H1 (cell line): Measurements from ENCODE around the gene ZNF593OS.

DNA sequence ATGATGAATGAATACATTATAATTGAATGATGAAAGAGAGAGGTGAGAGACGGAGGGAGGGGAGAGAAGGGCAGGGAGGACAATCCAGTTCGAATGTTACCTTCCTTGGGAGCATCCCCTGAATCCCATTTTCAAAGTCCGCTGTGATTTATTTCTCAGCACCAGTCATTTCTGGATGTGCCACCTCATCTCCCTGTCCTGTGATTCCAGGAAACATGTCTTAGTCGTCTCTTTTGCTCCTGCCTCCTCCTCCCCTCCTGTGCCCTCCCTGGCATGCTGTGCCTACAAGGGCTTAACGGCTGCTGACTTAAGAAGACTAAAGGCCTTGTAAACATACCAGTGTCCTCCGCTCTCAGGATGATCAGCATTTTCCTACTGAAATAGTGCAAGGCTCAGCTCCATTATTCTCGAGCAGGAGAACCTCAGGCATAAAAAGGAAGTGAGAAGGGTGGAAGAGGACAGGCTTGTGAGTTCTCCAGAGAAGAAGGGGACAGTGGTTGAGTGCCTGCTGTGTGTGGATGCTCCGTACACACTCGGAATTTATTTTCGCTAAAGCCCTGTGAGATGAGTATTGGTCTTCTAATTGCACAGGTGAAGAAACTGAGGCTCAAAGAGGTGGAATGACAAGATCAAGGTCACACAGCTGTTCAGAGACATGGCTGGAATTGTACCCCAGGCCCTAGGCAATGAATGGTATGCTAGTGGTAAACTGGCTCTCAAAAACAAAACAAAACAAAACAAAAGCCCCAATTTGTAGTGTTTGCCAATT, 61.7 kb upstream of the RUNX3 start:
- RRBS: no CpG with 5 or more reads among the region's 10 CpGs
CAGE:
- cytosol, long polyA plus RNA: no peak
- long polyA plus RNA: no peak
- nucleus, long polyA plus RNA: no peak

GRCh38 chr1:24992672-24993147, 62.6 kb upstream of the RUNX3 start:
- RRBS: no CpG with 5 or more reads among the region's 11 CpGs
CAGE:
- cytosol, long polyA plus RNA: no peak
- long polyA plus RNA: no peak
- nucleus, long polyA plus RNA: no peak

- RRBS: no CpG with 5 or more reads among the region's 9 CpGs
CAGE:
- cytosol, long polyA plus RNA: no peak
- long polyA plus RNA: no peak
- nucleus, long polyA plus RNA: no peak
These were observed 13.2 kb downstream of the SYF2 start for GRCh38 chr1:25218732-25219820.

GRCh38 chr1:25232773-25233774, 772 bp upstream of the SYF2 start:
- RRBS: no CpG with 5 or more reads among the region's 17 CpGs
CAGE:
- cytosol, long polyA plus RNA: no peak
- long polyA plus RNA: no peak
- nucleus, long polyA plus RNA: no peak

GRCh38 chr1:25242081-25242589, 5.1 kb downstream of the RSRP1 start:
CAGE:
- cytosol, long polyA plus RNA: no peak
- long polyA plus RNA: no peak
- nucleus, long polyA plus RNA: no peak

- RRBS: no CpG with 5 or more reads among the region's 6 CpGs
CAGE:
- cytosol, long polyA plus RNA: no peak
- long polyA plus RNA: no peak
- nucleus, long polyA plus RNA: no peak
These were observed 3.4 kb downstream of the RSRP1 start for GRCh38 chr1:25243734-25244361.

- RRBS: no CpG with 5 or more reads among the region's 1 CpG
CAGE:
- cytosol, long polyA plus RNA: no peak
- long polyA plus RNA: no peak
- nucleus, long polyA plus RNA: no peak
These were observed 3.8 kb downstream of the MACO1 start for GRCh38 chr1:25434501-25434983.

- RRBS: no CpG with 5 or more reads among the region's 8 CpGs
CAGE:
- cytosol, long polyA plus RNA: no peak
- long polyA plus RNA: no peak
- nucleus, long polyA plus RNA: no peak
These were observed 13.5 kb downstream of the LDLRAP1 start for GRCh38 chr1:25556769-25557399.

DNA sequence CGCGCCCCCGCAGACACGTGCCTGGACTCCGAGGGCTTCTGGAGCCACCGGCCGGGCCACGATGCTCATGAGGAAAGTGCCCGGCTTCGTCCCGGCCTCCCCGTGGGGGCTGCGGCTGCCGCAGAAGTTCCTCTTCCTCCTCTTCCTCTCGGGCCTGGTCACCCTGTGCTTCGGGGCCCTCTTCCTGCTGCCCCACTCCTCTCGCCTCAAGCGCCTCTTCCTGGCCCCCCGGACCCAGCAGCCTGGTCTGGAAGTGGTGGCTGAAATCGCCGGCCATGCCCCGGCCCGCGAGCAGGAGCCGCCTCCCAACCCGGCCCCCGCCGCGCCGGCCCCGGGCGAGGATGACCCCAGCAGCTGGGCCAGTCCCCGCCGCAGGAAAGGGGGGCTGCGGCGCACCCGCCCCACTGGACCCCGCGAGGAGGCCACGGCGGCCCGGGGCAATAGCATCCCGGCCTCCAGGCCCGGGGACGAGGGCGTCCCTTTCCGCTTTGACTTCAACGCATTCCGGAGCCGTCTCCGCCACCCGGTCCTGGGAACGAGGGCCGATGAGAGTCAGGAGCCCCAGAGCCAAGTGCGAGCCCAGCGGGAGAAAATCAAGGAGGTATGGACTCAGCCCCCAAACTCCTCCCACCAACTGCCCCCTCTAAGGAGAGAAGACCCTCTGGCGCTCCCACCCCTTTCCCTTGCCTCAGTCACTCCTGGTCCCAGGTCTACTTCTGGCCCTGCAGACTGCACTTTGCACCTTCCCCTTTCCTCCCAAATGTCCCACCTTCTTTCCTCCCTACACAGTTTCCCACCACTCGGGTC, 1.3 kb downstream of the MAN1C1 start:
- RRBS: 1% methylated on average over 15 of the region's 58 CpGs
CAGE:
- cytosol, long polyA plus RNA: no peak
- long polyA plus RNA: no peak
- nucleus, long polyA plus RNA: no peak

DNA sequence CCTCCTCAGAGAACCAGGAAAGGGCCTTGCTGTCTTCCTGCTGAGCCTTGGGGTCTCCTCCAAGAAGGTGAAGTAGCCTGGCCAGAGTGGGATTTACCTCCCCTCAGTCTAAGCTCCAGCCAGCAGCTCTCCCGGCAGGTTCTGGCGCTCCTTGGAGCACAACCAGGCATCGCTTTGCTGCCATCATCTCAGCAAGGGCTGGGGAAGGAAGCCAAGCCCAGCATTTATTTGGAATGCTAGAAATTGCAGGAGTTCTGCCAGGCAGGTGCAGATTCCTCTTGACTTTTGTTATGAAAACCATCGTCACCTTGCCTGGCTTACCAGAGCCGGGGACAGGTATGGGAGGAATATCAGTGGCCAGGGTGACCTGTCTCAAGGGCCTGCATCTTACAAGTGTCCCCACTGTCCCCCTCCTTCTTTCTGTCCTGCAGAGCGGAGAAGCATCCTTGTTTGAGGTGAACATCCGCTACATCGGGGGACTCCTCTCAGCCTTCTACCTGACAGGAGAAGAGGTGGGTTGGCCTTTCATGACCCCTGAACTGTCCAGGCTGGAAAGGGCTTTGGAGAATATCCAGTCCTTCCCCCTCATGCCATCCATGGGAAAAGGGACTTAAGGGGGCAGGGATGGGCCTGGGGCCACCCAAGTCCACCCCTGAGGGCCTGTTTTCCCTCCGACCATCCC, 51.0 kb upstream of the SELENON start:
- RRBS: no CpG with 5 or more reads among the region's 9 CpGs
CAGE:
- cytosol, long polyA plus RNA: no peak
- long polyA plus RNA: no peak
- nucleus, long polyA plus RNA: no peak

GRCh38 chr1:25809552-25809925, 9.5 kb downstream of the SELENON start:
- RRBS: over 99% methylated on average over 6 of the region's 11 CpGs
CAGE:
- cytosol, long polyA plus RNA: no peak
- long polyA plus RNA: no peak
- nucleus, long polyA plus RNA: no peak

DNA sequence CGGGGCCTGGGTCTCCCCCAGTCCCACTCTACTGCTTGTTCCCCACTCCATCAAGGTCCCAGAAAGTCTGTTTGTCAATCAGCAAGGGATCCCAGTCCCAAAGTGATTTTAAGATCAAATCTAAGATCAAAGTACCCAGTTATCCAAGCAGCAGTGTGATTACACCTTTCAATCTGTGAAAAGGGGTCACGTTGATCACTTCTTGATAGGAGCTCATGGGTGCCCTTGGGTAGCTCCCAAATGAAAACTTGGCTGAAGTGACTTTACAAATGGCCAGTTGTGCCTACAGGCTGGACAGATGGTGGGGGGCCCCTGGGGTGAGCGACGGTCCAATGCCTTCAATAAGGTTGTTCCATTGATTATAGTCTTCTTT, 36.2 kb downstream of the PAFAH2 start:
- RRBS: 94% methylated on average over 1 of the region's 4 CpGs
CAGE:
- cytosol, long polyA plus RNA: no peak
- long polyA plus RNA: no peak
- nucleus, long polyA plus RNA: no peak

DNA sequence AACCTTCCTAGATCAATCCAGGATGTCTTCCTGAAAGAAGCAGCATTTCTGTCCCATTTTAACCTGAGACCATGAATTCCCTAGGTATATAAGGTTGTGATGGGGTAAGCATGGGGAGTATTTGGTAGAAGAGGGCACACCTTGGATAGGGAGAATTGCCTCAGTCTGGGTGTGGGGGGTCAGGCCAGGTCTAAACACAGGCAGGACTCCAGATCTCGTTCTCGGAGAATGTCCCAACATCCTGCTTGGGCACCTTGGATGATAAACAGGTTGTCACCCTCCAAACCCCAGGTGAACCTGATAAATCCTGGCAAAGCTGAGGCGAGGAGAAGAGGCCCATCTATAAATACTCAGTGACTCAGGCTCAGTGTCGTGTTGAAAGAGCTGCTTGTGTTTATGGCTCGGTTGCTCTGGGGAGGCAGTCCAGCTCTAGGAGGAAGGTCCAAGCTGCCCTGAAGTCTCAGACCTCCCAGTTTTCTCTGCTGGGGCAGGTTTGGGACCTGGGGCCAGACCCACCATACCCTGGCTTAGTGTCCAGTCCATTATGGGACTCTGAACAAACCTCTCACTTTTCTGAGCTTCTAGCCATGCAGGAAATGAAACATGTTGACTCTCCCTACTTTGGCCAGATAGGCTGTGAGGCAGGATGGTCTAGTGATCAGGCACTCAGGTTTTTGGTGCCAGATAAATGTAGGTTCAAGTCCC, 15.8 kb upstream of the TRIM63 start:
- RRBS: no CpG with 5 or more reads among the region's 5 CpGs
CAGE:
- cytosol, long polyA plus RNA: no peak
- long polyA plus RNA: no peak
- nucleus, long polyA plus RNA: no peak

DNA sequence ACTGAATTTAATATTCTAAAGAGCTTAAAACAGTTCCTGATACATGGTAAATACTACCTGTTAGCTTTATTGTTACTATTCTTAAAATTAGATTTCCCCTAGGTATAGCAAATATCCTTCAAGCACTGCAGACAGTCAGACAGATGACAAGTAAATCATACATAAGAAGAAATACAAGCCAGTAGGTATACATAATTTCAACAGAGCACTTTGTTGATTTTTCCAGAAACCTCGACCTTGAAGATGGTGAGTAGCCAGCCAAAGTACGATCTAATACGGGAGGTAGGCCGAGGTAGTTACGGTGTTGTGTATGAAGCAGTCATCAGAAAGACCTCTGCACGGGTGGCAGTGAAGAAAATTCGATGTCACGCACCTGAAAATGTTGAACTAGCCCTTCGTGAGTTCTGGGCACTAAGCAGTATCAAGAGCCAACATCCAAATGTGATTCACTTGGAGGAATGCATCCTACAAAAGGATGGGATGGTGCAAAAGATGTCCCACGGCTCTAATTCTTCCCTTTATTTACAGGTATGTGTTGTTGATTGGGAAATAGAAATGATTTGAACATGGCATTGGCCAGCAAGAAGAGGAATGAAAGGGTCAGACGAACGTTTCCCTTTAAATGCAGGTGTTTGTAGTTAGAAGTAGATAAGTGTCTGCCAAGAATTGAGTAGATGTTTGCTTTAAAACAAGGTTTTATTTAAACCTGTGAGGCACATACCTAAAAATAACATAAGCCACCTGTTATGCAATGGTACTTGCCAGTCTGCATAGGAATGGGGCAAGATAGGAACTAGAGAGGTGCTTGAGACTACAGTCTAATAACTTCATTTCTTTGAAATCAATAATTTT, 2.7 kb downstream of the PDIK1L start:
- RRBS: no CpG with 5 or more reads among the region's 12 CpGs
CAGE:
- cytosol, long polyA plus RNA: no peak
- long polyA plus RNA: no peak
- nucleus, long polyA plus RNA: no peak

DNA sequence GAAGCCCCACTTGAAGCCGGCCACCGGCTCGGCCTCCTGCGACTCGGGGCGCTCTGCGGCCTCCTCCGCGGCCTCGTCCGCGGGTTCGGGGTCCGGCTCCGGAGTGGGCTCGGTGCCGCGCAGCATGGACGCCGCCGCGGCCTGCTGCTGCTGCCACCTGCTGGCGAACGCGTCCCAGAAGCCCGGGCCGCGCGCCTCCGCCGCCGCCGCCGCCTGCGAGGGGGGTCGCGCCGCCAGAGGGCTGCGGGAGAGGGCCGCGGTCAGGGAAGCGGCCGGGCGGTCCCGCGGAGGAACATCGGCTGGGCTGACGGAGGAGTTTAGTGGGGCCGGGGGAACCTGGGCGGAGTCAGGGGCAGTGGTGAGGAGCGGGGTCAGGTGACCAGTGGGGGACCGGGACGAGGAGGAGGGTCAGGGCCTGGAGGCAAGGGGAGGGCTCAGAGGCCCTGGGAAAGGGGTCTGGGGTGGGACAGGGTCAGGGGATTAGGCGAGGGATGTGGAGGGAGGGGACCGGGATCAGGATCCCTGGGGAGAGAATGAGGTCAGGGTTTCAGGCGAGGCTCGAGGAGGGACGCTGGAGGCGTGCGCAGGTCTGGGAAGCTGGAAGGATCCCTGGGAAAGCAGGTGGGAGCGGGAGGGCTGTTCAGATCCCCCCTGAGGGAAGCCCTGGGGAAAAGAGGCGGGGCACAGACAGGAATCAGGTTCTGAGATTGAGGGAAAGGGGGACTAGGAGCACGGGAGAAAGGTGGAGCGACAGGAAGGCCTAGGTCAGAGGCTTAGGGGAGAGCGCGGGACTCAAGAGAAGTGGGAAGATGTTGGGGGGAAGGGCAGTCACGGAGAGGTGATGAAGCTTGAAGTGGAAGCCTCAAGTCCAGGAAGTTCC, 4.3 kb downstream of the C1orf232 start:
- RRBS: 2% methylated on average over 47 of the region's 67 CpGs
CAGE:
- cytosol, long polyA plus RNA: no peak
- long polyA plus RNA: no peak
- nucleus, long polyA plus RNA: no peak

DNA sequence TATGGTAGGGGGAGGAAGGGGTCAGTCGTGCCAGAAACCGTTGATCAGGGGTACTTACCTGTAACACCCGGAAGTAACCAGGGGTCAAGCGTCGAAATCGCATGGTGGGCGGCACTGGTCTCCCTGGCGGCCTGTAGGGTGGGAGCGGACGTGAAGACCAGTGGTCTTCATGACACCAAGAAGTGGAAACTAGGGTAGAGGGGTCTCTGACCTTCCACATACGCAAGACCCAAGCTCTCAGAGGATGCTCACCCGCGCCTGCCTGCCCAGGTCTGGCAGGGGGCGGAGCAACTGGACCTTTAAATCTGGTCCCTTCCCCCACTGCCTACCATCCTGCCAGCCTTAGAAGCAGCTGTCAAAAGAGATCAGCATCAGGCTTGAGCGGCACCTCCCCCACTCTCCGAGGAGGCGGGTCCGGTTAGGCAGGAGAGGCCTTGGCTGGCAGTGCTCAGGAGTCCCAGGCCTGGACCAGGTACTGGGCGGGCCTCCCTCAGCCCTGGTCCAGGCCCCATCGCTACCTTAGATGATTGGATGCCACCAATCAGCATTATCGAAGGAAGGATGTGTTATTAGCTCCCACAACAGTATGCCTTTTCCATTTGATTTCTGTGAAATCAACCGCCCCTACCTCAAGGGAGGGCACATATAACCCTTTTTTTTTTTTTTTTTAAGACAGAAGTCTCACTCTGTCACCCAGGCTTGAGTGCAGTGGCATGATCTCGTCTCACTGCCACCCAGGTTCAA, at the start of gene ZNF593OS:
Gene ZNF593OS, minus strand, starts transcription at position 274 of the 744 bp plus-strand sequence.
- RRBS: no CpG with 5 or more reads among the region's 23 CpGs
CAGE:
- cytosol, long polyA plus RNA: no peak
- long polyA plus RNA: no peak
- nucleus, long polyA plus RNA: no peak

GRCh38 chr1:26306038-26306502, 366 bp downstream of the UBXN11 start:
- RRBS: no CpG with 5 or more reads among the region's 18 CpGs
CAGE:
- cytosol, long polyA plus RNA: no peak
- long polyA plus RNA: no peak
- nucleus, long polyA plus RNA: no peak

- RRBS: no CpG with 5 or more reads among the region's 10 CpGs
CAGE:
- cytosol, long polyA plus RNA: no peak
- long polyA plus RNA: no peak
- nucleus, long polyA plus RNA: no peak
These were observed 1.8 kb downstream of the LIN28A start for GRCh38 chr1:26412115-26413044.

GRCh38 chr1:26542742-26543696, 13.5 kb downstream of the RPS6KA1 start:
- RRBS: no CpG with 5 or more reads among the region's 13 CpGs
CAGE:
- cytosol, long polyA plus RNA: no peak
- long polyA plus RNA: no peak
- nucleus, long polyA plus RNA: no peak

DNA sequence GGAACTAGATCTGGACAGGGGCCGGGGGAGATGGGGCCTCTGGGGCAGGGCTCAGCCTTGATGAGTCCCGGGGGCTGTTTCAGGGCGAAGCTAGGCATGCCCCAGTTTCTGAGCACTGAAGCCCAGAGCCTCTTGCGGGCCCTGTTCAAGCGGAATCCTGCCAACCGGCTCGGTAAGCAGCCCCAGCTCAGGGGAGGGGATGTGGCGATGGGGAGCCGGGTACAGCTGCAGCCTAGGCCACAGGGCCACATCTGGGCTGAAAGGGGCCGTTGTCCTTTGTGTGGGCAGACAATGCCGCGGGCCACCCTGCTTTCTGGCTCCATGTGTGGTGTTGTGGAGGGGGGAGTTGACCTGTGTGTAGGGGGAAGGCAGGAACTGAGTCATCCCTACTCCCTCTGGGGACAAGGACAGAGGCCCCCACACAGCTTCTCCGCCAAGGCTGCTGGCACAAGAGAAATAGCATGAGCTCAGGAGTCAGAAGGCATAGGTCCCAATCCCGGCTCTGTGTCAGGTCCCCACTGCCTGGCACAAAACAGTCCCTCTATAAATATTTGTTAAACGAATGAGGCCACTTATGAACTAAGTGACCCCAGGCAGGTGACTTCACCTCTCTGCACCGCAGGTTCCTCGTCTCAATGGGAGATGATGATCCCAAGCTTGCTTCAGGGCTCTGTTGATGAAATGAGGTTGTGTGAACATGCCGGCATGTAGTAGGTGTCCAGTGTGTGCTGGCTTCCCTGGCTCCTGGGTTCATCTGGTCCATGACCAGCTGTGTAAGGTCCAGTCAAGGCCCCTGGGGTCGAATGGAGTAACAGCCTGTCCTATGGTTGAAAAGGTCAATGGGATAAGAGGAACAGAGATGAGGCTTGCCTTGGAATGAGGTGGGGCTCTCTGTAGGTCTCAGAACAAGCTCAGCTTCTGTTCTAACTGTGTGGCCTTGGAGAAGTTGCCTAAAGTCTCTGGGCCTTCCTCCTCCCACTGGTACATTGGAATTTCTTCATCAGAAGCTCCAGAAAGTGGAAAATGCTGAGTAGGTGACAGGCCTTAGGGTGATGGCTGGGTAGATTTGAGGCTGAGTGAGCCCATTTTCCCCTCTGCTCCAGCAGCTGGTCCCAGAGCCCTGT, 26.3 kb downstream of the RPS6KA1 start:
- RRBS: 92% methylated on average over 9 of the region's 19 CpGs
CAGE:
- cytosol, long polyA plus RNA: no peak
- long polyA plus RNA: no peak
- nucleus, long polyA plus RNA: no peak